ENCODE results near the genes TGIF1 and ZBTB14.

DNA sequence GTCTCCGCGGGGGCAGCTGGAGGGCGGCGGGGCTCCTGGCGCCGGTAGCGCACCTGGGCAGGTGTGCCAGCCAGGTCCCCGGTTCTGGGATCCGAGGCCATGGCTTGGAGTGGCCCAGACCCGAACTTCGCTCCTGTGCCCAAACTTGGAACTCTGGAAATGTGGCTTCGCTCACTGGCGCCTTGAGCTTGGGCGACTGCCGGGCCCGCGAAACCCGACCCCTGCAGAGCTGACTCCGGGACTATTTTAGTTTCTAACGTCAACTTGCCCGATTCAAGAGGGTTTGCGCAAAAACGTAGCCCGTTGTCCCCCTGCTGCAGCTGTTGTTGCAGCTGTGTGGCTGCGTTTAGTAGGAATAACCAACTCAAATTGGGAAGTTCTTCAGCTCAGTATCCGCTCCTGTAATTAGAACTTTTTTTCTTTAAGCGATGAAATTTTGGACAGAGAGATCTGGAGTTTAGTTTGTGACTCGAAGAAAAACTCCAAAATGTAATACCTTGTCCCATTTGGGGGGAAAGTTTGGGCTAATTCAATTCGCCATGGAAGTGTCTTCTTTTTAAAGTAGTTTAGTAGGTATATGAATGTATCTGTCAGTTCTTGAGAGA, 458 bp downstream of the MYL12A start:
- RRBS, result 2% methylated on average over 13 of the region's 29 CpGs

DNA sequence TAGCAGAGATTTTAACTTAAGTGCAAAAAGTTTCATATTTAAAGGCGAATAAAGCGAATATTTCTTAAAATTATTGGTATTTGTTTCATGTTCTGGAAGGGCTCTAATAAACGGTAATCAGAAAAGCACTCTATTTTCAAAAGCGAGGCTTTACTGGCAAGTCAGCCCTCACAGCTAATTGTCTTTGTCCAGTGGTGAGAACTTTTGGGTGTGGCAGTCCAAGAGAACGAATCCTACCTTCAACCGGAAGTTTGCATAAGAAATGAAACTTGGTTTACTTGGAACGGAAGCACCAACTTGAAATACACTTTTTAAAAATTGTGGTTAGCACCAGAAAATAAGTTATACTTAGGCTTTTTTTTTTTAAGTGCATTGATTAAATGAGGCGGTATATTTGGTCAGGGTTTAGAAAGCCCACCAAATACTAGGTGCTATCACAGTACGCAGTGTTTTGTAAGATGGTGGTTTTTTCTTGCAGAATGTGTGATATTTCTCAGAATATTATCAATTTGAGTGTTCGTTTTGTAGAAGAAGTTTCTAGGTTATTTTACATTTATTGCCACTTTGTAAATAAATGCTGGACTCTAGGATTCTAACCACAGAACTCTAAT, 1.1 kb downstream of the MYL12A start:
- RRBS, result no CpG with 5 or more reads among the region's 10 CpGs

DNA sequence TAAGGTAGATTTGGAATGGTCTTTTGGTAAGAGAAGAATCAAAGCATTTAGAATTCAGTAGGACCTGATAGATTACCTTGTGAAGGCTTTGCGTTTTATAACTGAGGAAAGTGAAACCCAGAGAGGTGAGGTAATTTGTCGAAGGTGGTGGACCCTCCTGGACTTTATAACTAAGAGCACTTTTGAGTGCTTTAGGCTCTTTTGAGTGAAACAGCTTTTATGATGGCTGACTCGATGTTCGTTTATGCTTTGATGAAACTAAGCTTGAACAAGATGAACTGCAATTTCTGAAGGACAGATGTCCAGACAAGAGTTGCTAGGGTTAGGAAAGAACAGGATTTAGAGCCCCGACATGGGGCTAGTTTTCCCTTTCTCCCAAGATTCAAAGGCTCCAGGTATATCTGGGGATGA, 1.4 kb downstream of the MYL12B start:
- RRBS, result no CpG with 5 or more reads among the region's 5 CpGs

GRCh38 chr18:3269080-3269692, 7.3 kb downstream of the MYL12B start:
- RRBS, result no CpG with 5 or more reads among the region's 2 CpGs

DNA sequence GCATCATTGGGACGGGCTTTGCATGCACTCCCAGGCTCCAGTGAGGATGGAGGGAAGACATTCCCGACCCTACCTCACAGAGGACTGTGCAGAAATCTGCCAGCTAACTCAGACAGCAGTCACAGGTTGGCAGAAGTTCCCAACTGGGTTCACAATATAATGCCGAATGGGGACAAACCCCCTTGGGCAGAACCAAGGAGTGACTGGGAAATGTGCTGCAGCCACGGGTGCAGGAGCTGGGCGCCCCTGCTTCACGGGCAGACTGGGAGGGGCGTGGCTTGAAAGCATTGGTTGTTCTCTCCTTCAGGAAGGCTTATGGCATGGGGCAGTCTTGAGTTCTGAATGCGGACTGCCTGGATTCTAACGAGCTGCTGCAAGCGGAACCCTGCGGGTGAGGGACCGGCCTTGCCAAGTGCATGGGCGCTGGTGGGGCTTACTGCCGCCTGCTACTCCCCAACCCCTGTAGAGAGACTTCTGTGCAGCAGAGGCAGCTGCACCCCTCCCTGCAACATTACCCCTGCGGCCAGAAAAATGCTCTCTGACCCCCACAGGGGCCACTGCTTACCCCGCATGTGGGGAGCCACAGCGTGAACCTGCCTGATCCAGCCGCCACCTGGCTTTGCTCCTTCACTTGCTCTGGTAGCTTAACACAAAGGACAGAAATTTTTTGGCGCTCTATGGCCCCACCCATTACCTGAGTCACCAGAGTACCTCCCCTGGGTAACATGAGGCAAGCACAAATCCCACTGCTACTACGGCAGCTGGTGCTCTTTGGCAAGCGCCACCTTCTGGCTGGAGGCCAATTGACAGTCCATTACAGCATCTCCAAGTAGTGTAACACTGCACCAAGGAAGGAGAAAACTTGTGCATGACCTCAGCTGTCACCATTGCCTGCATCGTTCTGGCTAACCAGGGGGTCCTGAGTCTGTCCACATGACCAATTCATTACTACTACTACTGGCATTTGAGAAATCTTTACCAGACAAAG, 35.2 kb downstream of the MYL12B start:
- RRBS, result no CpG with 5 or more reads among the region's 22 CpGs

- RRBS, result no CpG with 5 or more reads among the region's 5 CpGs
Observed at GRCh38 chr18:3383270-3383544, 66.8 kb upstream of the TGIF1 start.

DNA sequence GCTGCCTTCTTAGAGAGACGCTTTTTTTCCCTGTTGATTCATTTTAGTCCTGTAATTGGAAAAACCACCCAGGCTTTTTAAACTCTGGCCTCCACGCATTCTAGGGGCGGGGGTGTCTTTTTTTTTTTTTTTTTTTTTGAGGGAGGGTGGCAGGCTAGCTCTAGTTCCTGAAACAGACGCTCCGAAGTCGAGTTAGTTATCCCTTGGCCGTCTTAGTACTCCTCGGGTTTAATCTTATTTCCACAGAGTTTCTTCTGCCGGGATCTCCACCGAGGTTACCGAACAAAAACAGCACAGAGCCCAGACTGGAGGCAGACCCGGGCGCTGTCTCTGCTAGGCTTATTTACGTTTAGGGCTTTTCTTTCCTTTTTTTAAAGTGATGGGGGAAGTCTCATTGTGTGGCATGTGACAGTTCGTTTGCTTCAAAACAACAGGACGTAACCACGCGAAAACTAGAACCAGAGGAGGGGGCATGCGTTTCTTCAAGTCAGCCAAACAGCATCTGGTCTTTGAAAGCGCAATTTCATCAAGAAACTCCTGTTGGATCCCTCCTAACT, 1.3 kb upstream of the TGIF1 start:
- RRBS, result 3% methylated on average over 4 of the region's 20 CpGs

DNA sequence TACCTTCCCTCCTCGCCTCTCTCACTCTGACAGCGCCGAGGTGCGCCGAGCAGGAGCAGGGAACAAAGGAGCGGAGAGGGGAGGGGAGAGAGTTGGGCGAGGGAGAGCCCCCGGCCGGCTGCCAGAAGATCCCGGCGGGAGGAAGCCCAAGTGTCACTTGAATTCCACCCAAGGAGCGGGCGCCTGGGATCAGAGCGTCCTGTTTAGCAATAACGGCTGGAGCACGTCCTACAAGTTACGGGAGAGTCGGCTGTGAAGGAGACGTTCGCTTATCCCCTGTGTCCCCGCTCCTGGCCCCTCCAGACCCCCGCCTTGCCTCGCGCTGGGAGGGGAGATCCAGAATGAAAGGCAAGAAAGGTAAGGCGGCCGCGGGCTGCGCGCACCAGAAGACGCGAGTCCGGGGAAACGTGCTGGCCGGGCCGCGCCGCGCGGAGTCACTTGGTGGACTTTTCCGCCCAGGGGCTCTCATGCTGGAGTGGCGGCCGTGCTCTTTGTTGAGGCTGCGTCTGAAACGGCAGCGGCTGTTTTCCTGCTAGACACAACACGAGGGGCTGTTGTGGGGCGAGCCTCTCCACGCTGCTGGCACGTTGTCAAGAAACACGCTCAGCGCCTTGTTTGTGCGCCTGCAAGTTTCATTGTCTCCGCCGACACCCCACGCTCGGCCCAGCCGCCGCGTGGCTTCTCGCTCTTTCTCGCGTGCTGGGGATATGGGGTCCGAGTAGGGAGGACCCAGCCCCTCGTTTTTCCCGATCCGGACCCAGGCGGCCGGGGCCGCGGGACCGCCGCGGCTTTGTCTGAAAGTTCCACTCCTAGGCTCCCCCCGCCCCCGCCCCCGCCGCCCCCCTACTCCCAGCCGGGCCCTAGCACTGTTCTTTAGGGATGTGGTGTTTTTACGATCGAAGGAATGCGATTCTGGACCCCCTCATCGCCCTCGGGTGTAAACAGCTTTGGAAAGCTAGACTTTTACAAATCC, at the start of gene TGIF1:
TSS of gene TGIF1 (plus strand) at position 24 of the 973 bp plus-strand sequence.
- RRBS, result 0% methylated on average over 6 of the region's 83 CpGs

GRCh38 chr18:3451122-3451378, 1.1 kb downstream of the TGIF1 start:
- RRBS, result no CpG with 5 or more reads among the region's 7 CpGs

DNA sequence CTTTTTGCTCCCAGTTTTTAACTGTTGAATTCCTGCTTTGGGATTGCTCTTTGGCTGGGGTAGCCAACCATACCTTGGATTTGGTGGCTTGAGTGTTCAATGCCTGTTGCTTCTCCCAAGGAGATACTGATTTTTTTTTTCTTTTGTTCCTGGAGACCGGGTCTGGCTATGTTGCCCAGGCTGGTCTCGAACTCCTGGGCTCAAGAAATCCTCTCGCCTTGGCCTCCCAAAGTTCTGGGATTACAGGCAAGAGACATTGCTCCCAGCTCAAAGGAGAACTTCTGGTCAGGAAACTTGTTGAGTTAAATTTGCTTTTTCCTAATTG, 3.0 kb downstream of the TGIF1 start:
- RRBS, result no CpG with 5 or more reads among the region's 3 CpGs

DNA sequence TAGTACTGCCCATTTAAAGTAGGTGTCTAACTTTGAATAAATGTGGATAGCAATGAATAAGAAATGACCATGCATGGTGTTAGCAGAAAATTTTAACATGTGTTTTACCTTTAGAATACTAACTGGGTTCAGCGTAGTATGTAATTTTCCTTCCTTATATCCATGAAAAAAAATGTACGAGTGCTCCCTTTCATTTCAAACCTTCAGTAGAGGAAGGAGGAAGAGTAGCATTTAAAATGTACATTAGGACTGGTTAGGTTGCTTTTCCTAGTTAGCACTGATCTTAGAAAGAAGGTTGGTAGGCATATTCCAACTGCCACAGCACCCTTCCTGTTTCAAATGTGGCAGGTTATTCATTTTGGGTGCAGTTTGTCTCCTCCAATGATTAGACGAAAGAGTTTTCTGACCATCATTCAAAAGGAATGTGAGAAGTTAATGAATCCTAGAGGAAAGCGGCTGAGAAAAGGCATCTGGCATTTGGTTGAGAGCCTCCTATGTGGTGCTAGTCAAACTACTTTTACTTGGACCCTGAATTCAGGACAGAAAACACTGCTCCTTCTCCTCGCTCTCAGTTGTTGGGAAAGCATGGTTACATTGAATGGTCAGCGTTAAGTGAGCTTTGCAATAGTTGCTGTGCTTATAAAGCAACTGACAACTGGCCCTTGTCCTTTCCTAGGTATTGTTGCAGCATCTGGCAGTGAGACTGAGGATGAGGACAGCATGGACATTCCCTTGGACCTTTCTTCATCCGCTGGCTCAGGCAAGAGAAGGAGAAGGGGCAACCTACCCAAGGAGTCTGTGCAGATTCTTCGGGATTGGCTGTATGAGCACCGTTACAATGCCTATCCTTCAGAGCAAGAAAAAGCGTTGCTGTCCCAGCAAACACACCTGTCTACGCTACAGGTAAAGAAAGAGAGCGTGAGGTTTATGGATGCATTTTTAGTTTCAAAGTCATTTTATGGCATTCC, 6.0 kb downstream of the TGIF1 start:
- RRBS, result no CpG with 5 or more reads among the region's 12 CpGs

- RRBS, result no CpG with 5 or more reads among the region's 5 CpGs
Observed at GRCh38 chr18:3466068-3466785, 16.3 kb downstream of the TGIF1 start.

- RRBS, result no CpG with 5 or more reads among the region's 6 CpGs
Observed at GRCh38 chr18:3540678-3541714, 91.0 kb downstream of the TGIF1 start.

- RRBS, result no CpG with 5 or more reads among the region's 16 CpGs
Observed at GRCh38 chr18:3594035-3594816, 144.3 kb downstream of the TGIF1 start.

DNA sequence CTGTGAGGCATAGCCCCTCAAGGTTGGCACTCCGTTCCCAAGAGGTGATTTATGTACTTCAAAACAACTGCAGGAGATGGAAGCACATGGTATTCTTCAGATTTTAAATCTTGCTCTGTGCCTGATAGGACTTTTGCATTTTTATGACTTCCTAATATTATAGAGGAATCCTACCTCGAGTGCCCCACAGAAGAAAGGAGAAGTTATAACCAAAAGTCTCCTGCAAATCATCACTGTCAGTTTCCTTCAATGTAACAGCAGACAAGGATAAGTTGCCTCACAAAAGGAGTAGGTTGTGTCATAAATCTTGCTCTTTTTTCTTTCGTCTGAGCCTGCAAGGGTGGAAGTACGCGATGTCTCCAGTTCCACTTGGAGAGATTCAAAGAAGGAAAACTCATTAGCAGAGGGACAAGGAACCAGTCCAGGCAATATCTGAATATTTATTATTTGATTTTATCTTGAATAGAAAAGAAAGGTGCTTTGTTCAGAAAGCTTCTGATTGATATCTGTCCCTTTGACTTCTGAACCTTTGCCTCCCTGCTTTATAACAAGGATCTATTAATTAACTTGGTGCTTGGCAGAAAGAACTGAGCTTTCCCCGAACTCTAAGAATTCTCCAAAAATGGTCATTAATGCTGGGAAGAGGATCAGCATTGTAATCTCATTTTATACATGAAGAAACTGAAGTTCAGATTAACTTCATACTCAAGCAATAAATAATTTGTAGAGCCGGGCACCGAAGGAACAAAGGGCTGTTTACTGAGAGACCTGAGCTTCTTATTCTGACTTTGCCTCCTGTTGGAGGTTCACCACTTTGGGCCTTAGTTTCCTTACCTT, 272.4 kb downstream of the TGIF1 start:
- RRBS, result no CpG with 5 or more reads among the region's 8 CpGs

DNA sequence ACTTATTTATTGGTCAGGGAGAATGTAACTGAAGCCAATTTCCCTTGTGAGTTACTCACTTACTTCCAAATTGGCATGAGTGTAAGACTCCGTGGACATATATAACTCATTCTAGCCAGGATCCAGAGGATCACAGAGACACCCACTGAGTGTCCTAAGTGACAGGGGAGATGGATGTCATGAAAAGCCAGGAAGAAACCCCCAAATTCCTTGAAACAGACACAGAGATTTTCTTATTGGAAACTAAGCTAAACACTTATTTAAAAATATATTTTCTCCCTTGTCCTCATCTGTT, 345.0 kb downstream of the TGIF1 start:
- RRBS, result no CpG with 5 or more reads among the region's 1 CpG

- RRBS, result no CpG with 5 or more reads among the region's 8 CpGs
Observed at GRCh38 chr18:3910469-3911248, 460.7 kb downstream of the TGIF1 start.

GRCh38 chr18:5295588-5296574, at the start of gene ZBTB14:
Gene ZBTB14, minus strand, starts transcription at chr18:5295726.
- RRBS, result 2% methylated on average over 28 of the region's 135 CpGs

DNA sequence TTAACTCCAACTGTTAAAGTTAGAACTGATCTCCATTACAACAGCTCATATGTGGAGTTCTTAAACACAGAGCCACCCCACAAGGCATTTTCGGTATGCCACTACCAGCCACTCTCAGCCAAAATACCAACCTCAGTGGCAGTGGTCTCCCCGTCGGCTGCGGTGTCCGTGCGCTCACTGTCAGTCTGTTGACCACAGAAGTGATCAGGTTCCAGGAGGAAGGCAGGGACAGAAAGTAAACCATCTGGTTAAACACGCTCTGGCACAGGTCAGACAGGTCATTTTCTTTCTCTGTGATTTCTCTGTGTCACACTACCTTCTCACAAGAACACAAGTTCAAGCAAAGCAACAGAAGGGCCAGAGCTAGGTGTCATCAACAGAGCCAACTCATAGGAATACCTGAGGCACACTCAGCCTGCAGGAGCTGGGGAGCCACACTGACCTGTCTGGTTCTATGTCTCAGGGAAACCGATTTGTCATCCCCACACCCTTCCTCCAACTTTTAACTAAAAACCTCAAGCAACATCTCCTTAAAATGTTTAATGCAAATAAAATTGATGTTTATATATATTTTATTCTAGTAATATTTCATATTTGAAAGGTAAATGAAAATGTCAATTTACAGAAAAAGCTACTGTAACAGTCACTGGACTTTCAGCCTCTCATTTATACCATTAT, 115.0 kb upstream of the ZBTB14 start:
- RRBS, result no CpG with 5 or more reads among the region's 8 CpGs